ENCODE measurements around a stretch of chr12.

DNA sequence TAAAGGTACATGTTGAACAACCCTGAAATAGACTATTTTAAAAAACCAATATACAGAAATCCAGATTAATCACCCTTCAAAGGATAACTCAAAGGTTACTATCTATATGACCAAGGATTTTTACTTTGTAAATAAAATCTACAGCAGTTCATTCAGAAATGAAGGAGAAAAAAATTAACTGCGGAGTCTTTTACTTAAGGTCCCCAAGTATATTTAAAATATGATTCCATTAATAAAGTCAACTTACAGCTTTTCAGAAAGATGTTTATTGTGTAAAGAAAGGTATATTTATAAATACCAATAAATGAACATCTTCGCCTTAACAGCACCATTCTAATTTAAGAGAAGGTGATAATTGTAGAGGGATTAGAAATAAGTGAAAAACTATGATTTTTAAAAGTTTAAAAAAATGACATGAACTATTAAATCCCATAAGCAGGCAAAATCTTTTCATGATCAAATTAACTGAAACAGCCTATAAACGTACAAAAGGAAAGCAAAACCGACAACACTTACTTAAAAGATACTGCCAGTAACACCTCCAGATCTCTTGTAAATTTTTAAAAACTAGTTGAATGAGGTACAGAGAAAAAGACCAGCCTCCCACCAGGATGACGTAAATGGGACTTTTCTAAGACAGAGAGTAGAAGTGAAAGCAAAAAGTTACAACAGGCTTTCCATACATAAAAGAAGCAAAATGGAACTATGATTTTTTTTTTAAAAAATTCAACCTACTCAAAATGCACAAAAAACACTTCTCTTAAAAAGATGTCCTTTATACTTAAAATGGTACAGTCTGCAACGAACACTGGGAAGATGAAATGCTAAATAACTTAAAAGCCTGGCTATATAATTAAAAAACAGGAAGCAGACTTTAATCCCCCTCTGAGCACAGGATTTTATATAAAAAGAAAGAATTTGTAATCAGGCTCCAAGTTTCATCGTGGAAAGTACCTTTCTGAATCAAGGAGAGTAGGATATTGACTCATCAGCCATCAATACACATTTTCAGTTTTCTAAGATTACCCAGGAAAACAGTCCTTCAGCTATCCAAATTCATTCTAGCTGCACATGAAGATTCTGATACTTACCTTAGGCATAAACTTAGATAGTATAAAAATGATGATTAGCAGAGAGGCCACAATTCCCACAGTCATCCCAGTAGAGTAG, 14.0 kb upstream of the MYO1A start:
- PRO-cap, 2 experiments, result no peak in any of the 2 experiments

DNA sequence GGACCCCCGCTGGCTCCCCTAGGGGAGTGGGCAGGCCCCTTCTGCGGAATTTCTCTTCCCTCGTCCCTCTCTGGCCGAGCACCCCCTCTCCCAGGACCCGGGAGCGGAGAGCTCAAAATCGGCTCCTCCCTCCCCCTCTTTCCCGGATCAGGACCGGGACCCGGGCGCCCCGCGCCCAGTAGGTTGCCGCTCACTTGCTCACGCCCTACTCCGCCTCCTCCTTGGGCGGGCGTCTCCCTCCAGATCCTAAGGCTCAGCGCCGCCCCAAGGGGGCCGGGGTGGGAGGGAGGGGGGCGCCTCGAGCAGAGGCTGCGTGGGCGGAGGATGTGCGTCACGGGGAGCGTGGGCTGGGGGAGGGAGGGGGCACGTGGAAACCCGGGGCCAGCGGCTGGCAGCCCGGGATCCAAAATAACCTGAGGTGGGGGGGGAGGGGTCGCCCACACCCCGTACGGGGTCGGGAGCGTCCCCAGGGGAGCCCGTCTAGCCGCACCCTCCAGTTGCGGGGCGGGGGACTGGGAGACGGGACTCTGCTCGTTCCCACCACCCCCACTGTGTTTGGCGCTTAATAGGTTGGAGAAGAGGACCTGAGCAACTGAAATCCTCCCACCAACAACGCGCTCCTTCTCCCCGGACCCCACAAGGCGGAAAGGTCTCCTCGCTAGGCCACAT, 1.8 kb upstream of the NAB2 start:
- PRO-cap, 2 experiments, result peak in 2 of 2 experiments; most common plus-strand start position 354 of the sequence (in 1); most common minus-strand start position 196 of the sequence (in 1)

- PRO-cap, 2 experiments, result peak in 2 of 2 experiments; most common minus-strand start chr12:57088619 (in 1)
Measured at GRCh38 chr12:57088416-57088948, 432 bp upstream of the NAB2 start.

DNA sequence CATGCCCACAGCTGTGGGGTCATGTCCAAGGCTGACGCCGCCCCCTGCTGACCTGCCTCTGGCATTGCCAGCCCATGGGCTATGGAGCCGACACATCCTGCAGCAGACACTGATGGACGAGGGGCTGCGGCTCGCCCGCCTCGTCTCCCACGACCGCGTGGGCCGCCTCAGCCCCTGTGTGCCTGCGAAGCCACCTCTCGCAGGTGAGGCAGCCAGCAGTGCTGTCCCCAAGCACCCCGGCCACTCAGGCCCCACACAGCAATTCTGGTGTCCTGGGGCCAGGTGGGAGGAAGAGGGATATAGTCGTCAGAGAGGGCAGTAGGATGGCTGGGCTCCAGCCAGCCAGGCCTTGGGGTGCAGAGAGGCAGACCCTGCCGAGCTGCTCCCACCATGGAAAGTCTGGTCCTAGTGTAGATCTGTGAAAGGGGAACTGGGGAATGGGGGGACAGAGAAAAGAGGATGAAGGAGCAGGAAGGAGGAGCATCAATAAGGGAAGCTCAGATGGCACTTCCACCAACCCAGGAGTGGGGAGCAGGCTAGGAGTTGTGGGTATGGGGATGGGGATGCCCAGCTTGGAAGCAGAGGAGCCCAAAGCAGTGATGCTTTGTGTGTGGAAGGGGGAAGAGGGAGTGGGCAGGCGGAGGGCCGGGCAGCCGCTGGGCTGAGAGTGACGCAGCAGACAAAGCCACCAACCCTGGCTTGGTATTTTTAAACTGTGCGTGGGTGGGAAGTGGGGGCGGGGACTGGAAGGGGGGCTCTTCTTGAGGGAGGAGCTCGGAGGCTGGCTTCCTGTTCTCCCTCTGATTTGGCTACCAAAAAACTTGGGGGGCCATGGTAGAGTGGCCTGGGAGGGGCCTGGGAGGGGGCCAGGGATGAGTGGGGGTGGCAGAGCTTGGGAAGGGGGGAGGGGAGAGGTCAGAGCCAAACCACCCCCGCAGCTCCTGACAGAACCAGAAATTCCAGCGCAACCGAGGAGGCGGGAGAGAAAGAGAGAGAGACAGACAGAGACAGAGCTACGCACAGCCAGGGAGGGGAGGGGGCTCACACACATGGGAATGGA, 4.8 kb downstream of the NAB2 start:
- PRO-cap, 2 experiments, result no peak in any of the 2 experiments

GRCh38 chr12:57129941-57130614, 1.8 kb downstream of the LRP1 start:
- PRO-cap, 2 experiments, result peak in 1 of 2 experiments; most common plus-strand start chr12:57130323 (in 1); most common minus-strand start chr12:57130081 (in 1)

DNA sequence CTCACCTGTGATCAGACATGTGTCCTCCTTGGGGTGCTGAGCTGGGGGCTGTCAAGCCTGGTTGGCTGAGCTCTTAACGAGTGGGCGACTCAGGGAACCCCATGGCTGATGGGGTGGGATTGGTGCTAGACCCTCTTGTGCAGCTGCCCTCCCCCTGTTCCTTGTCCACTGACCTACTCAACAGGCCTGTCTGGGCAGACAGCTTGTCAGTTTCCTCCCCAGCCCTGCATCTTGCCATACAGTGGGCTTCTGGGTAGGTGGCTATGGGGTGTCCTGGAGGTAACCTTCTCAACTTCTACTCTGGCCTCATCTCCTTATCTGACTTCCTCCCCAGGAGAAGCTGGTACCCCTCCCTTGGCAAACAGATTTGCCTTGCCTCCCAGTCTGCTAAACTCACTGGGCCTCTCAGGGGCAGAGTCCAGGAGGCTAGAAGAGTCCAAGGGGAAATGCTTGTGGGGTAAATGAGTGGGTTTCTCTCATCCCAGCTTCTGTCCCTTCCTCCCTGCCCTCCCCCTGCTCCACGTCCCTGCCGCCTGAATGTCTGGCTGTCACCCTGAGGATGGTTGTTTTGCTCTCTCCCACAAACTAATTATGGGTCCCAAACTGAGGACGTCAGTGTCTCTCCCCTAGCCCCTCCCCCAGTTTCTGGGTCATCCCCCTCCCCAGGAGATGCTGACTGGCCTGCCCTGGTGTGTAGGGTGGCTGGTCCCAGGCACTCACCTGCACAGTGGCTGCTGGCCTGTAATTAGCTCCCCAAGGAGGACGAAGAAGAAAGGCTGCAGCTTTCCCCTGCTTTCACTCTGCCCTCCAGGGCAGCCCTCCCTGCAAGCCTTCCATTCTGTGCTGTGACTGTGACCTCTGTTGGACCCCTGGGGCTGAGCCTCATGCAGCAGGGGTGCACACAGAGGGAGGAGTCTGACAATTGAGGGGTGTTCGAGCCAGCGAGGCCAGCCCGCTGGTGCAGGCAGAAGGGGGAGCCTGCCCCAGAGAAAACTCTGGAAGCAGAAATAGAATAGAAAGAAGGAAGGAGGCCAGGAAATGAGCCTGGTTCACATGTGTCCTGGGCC, 18.8 kb downstream of the LRP1 start:
- PRO-cap, 2 experiments, result no peak in any of the 2 experiments

GRCh38 chr12:57193760-57194248, 22.8 kb upstream of the NXPH4 start:
- PRO-cap, 2 experiments, result no peak in any of the 2 experiments

DNA sequence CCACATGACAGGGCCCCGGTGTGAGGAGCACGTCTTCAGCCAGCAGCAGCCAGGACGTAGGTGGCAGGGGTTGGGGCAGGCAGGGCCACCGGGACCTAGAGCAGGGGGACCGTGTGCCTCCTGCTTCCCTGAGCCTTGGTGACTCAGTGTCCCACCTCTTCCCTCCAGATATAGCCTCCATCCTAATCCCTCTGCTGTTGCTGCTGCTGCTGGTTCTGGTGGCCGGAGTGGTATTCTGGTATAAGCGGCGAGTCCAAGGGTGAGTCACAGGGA, 4.9 kb upstream of the NXPH4 start:
- PRO-cap, 2 experiments, result no peak in any of the 2 experiments

DNA sequence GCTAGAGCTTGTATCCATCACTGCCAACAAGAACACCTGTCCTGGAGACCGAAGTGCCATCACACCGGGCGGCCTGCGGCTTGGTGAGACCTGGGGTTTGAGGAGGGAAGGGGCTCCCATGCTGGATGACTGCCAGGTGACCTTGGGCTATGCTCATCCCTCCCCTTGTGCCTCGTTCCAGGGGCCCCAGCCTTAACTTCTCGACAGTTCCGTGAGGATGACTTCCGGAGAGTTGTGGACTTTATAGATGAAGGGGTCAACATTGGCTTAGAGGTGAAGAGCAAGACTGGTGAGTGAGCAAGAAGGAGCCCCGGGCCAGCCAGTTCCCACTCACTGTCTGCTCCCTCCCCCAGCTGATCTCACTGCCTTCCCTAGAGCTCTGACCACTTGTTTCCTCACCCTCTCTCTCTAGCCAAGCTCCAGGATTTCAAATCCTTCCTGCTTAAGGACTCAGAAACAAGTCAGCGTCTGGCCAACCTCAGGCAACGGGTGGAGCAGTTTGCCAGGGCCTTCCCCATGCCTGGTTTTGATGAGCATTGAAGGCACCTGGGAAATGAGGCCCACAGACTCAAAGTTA, 3.0 kb downstream of the NDUFA4L2 start:
- PRO-cap, 2 experiments, result no peak in any of the 2 experiments

GRCh38 chr12:57242992-57244284, 6.5 kb upstream of the NDUFA4L2 start:
- PRO-cap, 2 experiments, result peak in 1 of 2 experiments; most common minus-strand start chr12:57243290 (in 1)

- PRO-cap, 2 experiments, result no peak in any of the 2 experiments
Measured at GRCh38 chr12:57279929-57280756, 29.2 kb upstream of the STAC3 start.

DNA sequence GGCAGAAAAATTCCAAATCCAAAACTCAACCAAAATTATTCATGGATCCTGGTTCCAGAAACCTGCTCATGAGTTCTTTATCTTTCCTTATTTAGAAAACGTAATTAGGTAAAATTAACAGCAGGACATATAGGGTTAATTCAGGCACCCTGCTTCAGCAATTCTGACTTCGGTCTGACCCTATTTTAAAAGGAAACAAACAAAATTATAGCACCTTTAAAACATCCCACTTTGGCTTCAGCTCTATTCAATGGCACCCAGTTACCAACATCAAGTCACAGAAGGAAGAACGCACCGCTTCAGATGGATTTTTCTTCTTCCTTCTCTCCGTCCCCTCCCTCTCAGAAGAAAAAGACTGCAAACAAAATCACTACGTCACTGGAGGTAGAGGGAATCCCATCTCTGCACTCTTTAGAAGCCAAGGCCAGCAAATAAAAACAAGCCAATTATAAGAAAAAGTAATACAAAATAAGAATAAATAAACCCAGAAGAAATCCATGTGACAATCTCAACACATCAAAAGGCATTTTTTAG, 89.7 kb downstream of the R3HDM2 start:
- PRO-cap, 2 experiments, result no peak in any of the 2 experiments

GRCh38 chr12:57388840-57389553, 41.8 kb downstream of the R3HDM2 start:
- PRO-cap, 2 experiments, result no peak in any of the 2 experiments

DNA sequence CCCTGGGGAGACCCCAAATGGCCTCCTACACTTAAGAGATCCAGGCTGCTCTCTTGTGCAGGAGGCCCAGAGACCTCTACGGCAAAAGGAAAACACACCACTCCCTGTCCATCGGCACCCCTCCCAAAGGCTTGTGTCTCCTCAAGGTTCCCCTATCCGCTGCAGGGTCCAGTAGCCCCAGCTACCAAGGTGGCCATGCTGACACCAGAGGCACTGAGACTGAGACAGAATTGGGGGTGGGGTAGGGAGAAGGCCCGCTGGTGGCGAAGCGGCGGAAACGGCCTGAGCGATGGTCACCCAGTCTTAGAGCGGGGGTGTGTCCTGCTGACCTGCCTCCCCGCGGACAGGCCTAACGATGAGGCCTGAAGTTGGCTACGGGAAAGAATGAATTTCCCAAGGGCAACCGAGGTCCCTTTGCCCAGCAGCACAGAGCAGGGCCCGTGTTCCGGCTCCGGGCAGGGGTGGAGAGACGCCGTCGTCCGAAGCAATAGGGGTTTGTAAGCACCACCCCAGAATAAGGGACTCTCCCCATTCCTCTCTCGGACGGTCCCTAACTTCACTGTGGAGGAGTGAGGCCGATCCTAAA, 451 bp downstream of the DDIT3 start:
- PRO-cap, 2 experiments, result peak in 1 of 2 experiments; most common plus-strand start position 300 of the sequence (in 1); most common minus-strand start position 221 of the sequence (in 1)

GRCh38 chr12:57527381-57528102, 4.9 kb downstream of the MBD6 start:
- PRO-cap, 2 experiments, result no peak in any of the 2 experiments

DNA sequence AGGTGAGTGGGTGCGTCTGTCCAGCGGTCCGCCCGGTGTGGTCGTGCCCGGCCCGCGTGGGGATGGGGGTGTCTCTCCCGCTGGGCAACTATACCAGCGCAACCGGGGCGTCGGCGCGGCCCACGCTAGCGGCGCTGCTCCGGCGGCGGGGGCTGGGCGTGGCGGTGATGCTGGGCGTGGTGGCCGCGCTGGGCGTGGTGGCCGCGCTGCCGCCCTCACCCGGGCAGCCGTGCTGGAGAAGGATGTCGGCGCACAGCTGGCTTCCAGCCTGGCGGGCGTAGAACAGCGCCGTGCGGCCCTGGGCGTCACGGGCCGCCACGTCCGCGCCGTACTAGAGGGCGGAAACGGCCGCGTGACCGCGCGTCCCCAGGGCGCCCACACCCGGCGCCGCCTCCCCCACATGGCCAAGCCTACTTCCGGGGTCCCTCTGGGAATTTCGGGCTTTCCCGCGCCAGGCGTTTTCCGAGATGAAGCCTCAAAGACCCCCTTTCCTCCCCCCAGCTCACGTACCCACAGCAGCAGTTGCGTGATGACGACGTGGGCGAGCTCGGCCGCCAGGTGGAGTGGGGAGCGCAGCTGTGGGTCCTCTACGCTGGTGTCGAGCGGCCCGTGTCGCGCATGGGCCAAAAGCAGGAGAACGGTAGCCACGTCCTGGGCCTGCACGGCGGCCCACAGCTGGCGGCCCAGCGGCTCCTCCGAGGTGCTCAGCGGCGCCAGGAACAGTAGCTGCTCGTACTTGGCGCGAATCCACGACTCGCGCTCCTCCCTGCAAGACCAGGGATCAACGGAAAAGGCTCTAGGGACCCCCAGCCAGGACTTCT, 11.9 kb downstream of the AGAP2 start:
- PRO-cap, 2 experiments, result peak in 2 of 2 experiments; most common minus-strand start position 333 of the sequence (in 2)

DNA sequence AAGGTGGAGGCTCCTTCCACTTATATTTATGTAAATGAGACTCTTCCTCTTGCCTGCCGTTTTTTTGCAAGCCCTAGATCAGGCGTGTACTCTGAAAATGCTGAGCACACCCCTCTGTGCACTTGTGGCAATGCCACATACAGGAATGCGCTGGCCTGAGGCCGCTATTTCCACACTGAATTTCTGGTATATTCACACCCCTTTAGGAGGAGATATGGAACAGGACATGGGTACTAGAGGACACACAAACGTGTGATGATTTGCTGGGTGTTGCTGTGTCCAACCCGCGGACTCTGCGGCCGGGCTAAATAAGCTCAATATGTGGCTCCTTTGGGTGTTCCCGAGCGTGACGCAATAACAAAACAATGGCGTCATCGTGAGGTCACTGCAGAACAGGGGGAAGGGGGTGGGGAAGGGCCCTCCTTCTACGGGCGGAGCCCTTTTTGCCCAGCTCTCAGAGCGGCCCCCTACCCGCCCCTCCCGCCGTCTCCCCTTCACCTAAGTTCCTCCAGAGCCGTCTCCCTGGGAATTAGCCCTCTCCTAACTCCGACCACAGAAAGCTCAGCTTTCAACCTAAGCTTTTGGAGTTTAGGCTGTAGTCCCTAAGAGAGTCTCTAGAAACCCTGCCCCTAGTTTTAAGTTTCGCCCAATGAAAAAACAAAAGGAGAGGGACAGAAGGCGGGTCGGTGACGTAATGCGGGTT, 438 bp upstream of the TSPAN31 start:
- PRO-cap, 2 experiments, result peak in 2 of 2 experiments; most common minus-strand start position 604 of the sequence (in 2)

DNA sequence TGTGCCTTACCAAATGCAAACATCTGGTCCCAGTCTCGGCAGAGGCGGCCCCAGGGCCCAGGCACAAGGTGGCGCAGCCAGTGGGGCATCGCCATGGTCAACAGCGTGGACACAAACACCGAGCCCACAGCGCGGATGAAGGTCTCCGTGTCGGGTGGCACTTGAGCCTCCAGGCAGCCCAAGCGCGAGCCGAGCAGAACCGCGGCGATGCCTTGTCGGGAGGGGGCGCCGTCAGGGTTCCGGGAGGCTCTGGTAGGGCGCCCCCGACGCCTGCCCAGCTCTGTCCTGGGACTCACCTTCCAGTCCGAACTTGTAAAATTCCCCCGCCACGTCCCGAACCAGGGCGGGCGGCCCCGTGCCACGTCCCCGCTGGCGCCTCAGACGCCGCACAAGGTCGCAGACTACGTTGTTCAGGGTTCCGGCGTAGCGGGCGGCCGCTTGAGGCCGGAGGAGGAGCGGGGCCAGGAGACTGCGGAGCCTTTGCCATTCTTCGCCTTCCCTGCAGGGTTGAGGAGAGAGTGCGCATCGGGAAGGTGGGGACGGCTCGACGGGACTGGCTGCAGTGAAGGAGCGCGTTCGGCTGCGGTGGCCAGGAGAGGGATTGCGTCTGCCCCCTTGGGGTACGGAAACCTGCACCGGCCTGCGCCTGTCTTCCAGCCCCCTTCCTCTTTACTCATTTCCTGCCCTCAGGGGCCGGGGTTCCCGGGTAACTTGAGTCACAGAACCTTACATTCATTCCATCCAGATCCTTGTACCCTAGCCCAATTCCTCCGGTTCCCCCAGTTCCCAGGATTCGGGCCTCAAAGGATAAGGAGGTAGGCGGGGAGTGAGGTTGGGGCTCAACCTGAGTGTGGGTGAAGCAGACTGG, 1.6 kb downstream of the CYP27B1 start:
- PRO-cap, 2 experiments, result no peak in any of the 2 experiments

- PRO-cap, 2 experiments, result no peak in any of the 2 experiments
Measured at GRCh38 chr12:57765869-57766956, 665 bp downstream of the CYP27B1 start.

GRCh38 chr12:57796532-57797141, 14.1 kb downstream of the TSFM start:
- PRO-cap, 2 experiments, result no peak in any of the 2 experiments

Data from psoas muscle (tissue), 2 donors.